Body of pancreas (tissue), 2 donors: ENCODE data around the genes MEX3A, SEMA4A, PAQR6 and MEF2D.

GRCh38 chr1:156054008-156054481 is 447 bp upstream of the UBQLN4 start:
- PRO-cap = bidirectional peak, plus-strand start at chr1:156054145, minus-strand start at chr1:156054199
- RAMPAGE, long total RNA, 2 experiments = no peak in any of the 2 experiments

DNA sequence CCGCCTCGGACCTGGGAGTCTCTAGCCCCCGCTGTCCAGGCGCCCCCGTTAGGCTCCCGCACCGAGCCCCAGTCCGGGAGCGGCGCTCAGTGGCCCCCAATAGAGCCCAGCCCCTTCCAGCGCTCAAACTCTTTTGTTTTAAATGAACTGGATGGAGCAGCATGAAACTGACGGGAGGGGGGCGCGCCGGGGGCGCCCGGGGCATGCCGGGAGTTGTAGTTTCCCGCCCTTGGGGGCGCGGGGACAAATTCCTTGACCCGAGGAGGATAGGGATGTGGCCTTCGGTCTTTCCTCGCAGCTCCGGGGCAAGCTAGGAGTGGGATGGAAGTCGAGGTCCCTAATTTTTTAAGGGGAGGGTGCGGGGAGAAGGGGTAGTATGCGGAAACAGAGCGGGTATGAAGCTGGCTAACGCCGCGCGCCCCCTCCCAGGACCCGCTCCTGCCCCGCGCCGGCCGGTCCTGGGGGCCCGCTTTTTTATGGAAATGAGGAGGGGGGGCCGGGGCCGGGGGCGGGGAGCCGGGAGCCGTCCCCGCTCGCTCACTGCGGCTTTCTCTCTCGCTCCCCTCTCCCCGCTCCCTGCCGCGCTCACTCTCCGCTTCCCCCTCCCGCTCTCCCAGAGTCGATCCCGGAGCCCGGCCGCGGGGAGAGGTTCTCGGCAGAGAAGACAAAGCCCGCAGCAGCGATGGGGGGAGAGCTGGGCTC is at the start of gene MEX3A:
Gene MEX3A, minus strand, starts transcription at position 135 of the 702 bp plus-strand sequence.
- PRO-cap = unidirectional peak, minus-strand start at position 135 of the sequence; unidirectional peak, plus-strand start at position 505 of the sequence; bidirectional peak, plus-strand start at position 618 of the sequence, minus-strand start at position 578 of the sequence
- RAMPAGE, long total RNA, 2 experiments = no peak in any of the 2 experiments

GRCh38 chr1:156114057-156114651 is 357 bp upstream of the LMNA start:
- PRO-cap = unidirectional peak, plus-strand start at chr1:156114270; bidirectional peak, plus-strand start at chr1:156114749, minus-strand start at chr1:156114615
- RAMPAGE, long total RNA, 2 experiments = no peak in any of the 2 experiments

DNA sequence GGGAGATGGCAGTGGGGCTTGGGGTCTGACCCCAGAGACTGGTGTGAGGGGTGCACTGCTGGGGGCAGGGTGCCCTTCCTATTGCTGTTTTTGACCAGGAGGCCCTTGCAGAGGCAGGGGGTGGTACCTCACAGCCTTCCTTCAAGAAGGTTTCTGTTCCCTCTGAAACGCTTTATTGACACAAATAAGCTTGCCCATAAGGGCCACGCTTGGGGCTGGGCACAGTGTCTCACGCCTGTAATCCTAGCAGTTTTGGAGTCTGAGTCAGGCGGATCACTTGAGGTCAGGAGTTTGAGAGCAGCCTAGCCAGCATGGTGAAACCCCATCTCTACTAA is 2.1 kb upstream of the SEMA4A start:
- PRO-cap = no peak
- RAMPAGE, long total RNA, 2 experiments = no peak in any of the 2 experiments

DNA sequence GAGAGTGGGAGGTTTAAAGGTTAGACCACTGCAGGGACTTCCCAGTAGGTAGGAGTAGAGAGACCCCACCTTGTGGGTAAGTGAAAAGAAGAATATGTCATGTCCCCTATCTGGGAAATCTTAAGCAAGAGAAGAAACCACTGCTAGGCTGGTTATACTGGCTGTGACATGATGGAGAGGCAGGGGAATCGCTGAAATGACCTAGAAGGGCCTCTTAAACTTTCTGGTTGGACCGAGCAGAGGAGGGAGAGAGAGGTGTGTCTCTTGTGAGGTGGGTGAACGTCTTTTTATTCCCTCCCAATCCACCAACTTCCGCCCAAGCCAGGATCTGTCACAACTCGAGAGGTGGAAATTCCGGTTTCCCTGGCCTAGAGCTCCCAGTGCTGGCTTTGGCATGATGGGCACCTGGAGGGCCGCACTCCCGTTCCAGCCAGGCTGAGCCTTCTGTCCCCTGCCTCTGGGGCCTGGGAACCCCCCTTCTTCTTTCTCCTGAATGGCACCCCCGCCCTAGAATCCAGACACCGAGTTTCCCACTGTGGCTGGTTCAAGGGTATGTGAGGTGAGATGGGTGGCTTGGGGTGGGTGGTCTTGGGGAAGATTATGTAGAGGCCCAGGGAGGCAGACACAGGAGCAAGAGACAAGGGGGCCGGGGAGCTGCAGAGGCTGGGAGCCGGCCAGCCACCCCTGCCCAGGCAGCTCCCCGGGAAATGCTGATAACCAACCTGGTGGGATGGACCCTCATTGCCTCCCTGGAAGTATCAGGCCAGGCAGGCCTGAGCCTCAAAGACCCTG is at the start of gene SEMA4A:
Gene SEMA4A, plus strand, starts transcription at position 380 of the 792 bp plus-strand sequence.
- PRO-cap = no peak
- RAMPAGE, long total RNA, 2 experiments = no peak in any of the 2 experiments

- PRO-cap = no peak
- RAMPAGE, long total RNA, 2 experiments = no peak in any of the 2 experiments
These were observed 1.5 kb downstream of the PMF1 start for GRCh38 chr1:156214135-156214892.

GRCh38 chr1:156239469-156240136 is 2.4 kb upstream of the BGLAP start:
- PRO-cap = no peak
- RAMPAGE, long total RNA, 2 experiments = no peak in any of the 2 experiments

- PRO-cap = no peak
- RAMPAGE, long total RNA, 2 experiments = no peak in any of the 2 experiments
These were observed at the start of gene PAQR6 for GRCh38 chr1:156247599-156248487. PAQR6 (minus strand) TSS chr1:156248056.

DNA sequence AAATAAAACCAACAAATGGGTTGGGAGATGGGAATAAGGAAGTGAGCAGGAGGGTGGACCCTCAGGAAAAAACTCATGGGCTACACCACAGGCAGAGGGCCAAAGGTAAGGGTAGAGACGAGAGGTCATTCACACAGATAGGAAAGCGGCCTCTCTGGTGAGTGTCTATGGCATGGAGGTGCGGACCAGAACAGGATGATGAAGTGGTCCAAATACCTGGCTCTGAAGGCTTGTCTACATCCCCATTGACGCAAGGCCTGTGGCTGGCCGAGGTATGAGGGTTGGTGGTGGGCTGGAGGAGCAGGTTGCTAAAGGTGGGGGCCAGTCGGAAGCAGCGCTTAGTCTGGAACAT is 17.1 kb downstream of the SMG5 start:
- PRO-cap = no peak
- RAMPAGE, long total RNA, 2 experiments = no peak in any of the 2 experiments

- PRO-cap = no peak
- RAMPAGE, long total RNA, 2 experiments = no peak in any of the 2 experiments
These were observed 16.7 kb downstream of the SMG5 start for GRCh38 chr1:156265917-156266295.

GRCh38 chr1:156281676-156282074 is 950 bp downstream of the SMG5 start:
- PRO-cap = no peak
- RAMPAGE, long total RNA, 2 experiments = no peak in any of the 2 experiments

DNA sequence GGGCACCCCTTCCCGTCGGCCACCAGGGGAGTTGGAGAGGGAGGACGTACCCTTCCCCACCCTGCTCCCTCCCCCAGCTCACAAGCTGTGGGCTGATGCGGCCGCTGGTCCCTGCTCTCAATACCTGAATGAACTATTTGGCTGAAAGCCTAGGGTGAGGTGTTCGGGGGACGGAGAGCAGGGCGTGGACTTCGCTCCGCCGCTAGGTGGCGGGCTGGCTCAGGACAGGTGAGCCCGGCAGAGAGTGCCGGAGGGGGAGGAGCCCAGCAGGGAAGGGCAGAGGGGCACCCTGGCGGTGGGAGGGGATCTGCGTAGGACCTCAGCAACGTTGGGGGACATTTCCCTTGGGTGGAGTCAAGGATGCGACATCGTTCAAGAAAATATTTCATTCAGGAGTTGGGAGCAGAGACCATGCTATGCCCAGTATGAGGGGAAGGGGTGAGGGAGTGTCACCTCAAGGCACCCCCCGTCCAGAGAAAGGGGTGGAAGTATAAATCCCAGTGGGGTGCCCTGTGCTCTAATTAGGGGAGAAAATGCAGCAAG is 12.0 kb upstream of the RHBG start:
- PRO-cap = no peak
- RAMPAGE, long total RNA, 2 experiments = no peak in any of the 2 experiments

GRCh38 chr1:156456184-156457175 is 44.1 kb downstream of the MEF2D start:
- PRO-cap = bidirectional peak, plus-strand start at chr1:156456810, minus-strand start at chr1:156456613
- RAMPAGE, long total RNA, 2 experiments = no peak in any of the 2 experiments

GRCh38 chr1:156463569-156464365 is 36.8 kb downstream of the MEF2D start:
- PRO-cap = no peak
- RAMPAGE, long total RNA, 2 experiments = no peak in any of the 2 experiments

- PRO-cap = no peak
- RAMPAGE, long total RNA, 2 experiments = no peak in any of the 2 experiments
These were observed 23.6 kb downstream of the MEF2D start for GRCh38 chr1:156476894-156477481.

DNA sequence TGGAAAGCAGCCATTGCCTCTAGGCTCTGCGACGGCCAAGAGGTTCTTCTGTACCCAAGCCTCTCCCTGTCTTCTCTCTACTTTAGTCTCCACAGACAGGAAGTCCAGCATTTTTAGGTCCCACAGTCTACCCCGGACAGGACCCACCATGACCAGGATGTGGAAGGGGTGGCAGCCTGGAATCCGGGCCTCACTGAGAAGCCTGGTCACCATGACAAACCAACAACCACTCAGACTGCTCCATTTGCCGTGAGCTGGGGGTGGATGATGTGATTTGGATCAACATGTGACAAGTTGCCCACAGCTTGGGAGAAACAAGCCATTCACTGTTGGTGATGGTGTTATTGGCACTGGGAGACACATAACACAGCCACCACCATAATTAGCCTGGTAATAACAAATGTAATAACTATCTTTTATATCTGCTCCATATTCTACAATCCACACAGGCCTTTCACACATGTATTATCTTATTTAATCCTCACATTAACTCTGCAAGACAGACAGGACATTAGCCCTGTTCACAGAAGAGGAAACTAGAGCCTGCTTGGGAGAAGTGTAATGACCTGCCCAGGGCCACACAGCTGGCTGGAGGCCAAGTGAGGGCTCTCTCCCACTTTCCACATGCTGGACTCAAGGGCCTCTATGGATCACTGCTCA is 23.0 kb downstream of the MEF2D start:
- PRO-cap = no peak
- RAMPAGE, long total RNA, 2 experiments = no peak in any of the 2 experiments

DNA sequence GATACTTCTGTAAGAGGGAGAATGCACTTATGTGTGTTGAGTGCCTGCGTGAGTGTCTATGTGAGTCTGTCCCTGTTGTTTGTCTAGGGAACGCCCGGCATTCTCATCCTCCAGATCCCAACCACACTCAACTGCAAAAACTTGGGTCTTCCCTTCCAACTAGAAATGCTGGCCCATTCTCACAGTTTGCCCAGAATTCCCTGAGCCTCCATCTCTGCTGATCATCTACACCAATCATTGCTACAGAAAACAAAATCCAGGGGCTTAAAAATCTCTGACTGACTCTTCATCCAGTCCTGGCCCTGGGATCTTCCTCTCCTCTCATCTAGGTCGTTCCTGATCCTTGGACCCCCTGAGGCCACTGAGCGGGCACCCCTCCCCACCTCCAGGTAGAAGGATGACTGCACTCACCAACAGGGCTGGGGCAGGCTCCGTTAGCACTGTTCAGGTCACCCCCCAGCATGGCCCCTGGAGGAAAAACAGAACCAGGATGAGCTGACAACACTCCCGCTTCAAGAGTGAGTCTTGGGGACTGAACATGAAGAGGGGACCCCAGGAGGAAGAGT is 21.6 kb downstream of the MEF2D start:
- PRO-cap = no peak
- RAMPAGE, long total RNA, 2 experiments = no peak in any of the 2 experiments

- PRO-cap = unidirectional peak, minus-strand start at chr1:156500571; bidirectional peak, plus-strand start at chr1:156501002, minus-strand start at chr1:156500793
- RAMPAGE, long total RNA, 2 experiments = start-site peak on the minus strand in 1 of 2 experiments, at chr1:156500491-156500799 at its widest, 8 to 10 reads per replicate
These were observed at the start of gene MEF2D for GRCh38 chr1:156500228-156500855. MEF2D (minus strand) TSS chr1:156500775.

- PRO-cap = no peak
- RAMPAGE, long total RNA, 2 experiments = no peak in any of the 2 experiments
These were observed 32.4 kb downstream of the IQGAP3 start for GRCh38 chr1:156539852-156540433.

DNA sequence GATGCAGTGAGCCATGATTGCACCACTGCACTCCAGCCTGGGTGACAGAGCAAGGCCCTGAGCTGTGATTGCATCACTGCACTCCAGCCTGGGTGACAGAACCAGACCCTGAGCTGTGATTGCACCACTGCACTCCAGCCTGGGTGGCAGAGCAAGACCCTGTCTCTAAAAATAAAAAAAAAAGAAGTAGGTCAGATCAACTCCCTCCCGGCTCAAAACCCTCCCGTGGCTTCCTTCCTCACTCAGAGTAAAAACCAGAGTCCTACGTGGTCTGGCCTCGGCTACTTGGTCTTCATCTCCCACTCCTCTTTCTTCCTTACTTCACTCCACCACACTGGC is 19.4 kb downstream of the IQGAP3 start:
- PRO-cap = unidirectional peak, plus-strand start at position 245 of the sequence
- RAMPAGE, long total RNA, 2 experiments = no peak in any of the 2 experiments